Smooth muscle cell (in vitro differentiated cells): Measurements from ENCODE around the gene EPC1.

- RAMPAGE, long total RNA: no peak
Observed at GRCh38 chr10:30502229-30502758, 68.3 kb downstream of the MAP3K8 start.

DNA sequence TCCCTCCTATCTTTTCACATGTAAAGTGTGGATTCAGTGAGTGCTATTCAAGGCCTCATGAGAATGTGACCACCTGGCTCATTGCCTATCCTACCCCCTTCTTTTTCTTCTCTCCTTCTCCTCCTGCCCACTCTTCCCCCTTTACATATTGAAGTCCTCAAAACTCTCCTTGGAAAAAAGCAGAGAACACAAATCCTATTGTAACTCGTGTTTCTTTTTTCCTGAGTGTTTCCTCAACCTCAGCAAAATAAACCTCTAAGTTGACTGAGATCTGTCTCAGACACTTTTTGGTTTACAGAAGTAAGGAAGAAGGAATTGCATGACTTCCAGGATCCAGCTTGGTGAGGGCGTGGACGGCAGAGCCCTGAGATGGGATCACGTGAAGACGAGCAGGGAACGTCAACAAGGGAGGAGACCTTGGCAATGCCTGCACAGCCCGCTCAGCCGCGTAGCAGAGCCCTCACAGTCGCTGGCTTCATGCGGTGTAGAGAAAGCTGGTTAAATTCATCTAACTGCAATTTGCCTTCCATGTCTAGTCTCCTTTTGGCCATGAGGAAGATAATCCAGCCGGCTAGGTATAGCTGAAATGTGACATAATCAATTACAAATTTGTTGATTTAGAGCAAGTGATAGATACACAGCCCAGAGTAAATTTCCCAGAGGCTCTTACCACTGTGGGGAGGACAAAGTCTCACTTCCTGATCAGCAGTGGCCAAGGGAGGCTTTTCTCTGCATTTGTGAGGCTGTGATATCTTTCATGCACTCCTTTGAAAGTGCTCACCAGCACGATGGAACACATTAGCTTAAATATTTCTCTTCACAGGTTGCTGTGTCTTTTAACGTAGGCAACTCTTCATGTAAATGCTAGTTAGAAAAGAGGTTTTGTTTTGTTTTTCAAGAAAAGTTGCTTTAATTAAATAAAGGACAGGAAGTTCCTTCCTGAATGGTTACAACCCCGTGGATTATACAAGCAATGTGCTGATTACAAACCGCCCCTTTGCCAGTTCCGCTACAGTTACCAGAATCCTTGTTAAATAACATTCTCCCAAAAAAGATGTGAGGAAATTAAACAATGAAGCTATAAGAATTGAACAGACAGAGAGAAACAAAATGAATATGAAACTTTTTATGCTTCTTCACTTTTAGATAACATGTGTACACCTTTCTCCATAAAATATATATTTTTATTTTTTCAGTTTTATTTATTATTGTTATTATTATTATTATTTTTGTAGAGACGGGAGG lies 75.5 kb downstream of the LYZL2 start:
- RAMPAGE, long total RNA: no peak

GRCh38 chr10:30606374-30606809 lies 23.2 kb downstream of the LYZL2 start:
- RAMPAGE, long total RNA: no peak

GRCh38 chr10:30973611-30974175 lies 58.0 kb downstream of the ZNF438 start:
- RAMPAGE, long total RNA: no peak

DNA sequence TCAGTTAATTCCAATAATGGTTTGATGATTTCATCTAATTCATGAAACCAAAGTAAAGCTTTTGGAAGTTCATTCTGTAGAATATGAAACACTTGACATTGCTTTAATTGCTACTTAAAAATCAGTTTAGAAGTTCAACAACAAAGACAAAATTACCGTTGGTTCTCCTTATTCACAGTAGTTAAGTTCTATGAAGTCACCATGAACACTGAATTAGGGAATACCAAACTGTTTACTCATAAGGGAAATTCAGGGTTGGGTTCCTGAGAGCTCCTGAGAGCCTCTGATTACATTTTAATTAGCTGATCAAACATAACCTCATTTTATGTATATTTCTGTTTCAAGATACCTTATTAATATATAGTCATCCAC lies 46.2 kb downstream of the ZNF438 start:
- RAMPAGE, long total RNA: no peak

- RAMPAGE, long total RNA: no peak
Observed at GRCh38 chr10:30999334-30999923, 32.2 kb downstream of the ZNF438 start.

DNA sequence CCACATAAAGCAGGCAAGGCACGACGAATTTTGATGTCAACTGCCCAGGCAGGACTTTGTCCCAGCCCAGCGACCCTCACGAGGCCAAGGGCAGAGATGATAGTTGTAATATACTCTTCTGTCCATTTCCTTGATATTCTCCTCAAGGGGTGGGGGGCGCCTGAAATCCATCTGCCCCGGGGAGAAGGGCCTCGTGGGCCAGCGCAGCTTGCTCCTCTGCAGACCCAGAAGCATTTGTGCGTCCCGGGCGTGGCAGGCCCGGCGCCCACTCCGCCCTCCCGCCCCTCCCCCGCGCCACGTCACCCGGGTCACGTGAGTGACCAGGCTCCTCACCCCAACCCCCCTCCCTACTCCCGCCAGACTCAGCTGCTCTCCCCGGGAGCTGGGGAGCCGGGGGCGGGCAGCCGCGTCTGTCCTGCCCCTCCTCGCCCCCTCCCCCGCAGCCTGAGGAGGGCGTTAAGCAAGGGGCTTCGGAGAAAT lies 101.9 kb upstream of the ZNF438 start:
- RAMPAGE, long total RNA: no peak

GRCh38 chr10:31134897-31135114 lies 103.1 kb upstream of the ZNF438 start:
- RAMPAGE, long total RNA: no peak

DNA sequence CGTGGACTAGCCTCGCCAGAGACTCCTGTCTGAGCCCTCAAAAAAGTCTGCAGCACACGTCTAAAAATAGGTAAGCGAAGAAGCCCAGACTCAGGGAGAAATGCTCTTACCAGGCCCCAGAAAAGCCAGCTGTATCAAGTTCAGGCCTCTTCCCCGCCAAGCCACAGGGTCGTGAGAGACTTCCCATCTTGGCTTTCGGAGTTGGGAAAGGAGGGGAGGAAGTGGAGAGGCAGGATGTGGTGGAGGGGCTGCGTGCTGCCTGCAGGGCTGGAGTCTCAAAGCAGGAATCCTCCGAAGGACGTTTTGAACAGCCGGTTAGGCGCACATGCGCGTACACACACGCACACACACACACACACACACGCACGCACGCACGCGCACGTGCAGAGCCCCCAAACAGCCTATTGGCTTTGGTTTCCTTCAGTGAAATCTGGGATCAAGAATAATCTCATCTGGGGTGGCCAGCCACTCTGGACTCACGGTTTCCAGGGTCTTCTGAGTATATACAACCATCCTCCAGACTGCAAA lies 114.8 kb upstream of the ZNF438 start:
- RAMPAGE, long total RNA: no peak

DNA sequence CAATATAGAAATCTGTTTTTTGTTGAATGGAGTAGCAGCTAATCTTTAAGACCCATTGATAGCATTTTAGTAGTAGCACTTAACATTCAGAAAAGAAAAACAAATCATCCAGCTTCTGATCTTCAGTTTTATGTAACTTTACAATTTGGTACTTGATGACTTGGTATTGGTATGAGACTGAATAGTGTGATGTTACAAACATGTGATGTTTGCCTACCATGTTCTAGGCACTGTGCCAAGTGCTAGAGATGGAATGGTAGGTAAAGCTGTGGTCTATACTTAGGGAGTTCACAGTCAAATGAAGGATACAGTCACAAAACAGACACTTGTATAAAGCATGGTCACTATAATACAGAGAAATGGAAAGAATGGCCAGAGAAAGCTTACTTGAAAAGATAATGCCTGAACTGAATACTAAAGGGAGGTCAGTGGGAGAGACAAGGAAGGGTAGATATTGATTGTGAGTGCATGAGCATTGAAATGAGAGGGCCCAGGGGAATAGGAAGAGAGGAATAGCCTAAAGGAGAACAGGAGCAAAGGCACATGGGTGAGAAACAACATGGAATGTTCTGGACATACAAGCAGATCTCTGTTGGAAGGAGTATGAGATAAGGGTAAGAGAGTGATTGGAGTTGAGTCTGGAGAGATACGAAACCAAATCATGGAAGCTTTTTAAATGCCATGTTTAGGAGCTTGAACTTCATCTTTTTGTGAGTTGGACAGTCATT lies 21.5 kb downstream of the ZEB1 start:
- RAMPAGE, long total RNA: no peak

GRCh38 chr10:31526621-31527286 lies 207.7 kb downstream of the ZEB1 start:
- RAMPAGE, long total RNA: no peak

- RAMPAGE, long total RNA: no peak
Observed at GRCh38 chr10:31754672-31755808, 173.6 kb downstream of the ARHGAP12 start.

- RAMPAGE, long total RNA: no peak
Observed at GRCh38 chr10:31759023-31759660, 169.5 kb downstream of the ARHGAP12 start.

- RAMPAGE, long total RNA: no peak
Observed at GRCh38 chr10:31760244-31760752, 168.3 kb downstream of the ARHGAP12 start.

DNA sequence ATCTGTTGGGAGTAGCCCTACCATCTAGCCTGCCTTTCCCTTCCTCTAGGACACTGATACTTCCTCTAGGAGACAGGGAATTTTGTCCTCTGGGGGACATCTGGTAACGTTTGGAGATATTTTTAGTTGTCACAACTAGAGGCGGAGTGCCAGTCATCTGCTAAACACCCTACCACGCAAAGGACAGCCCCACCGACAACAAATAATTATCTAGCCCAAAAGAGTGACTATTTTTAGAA lies 106.0 kb downstream of the ARHGAP12 start:
- RAMPAGE, long total RNA: no peak

- RAMPAGE, long total RNA: no peak
Observed at GRCh38 chr10:31929001-31930156, 748 bp upstream of the ARHGAP12 start.

- RAMPAGE, long total RNA: no peak
Observed at GRCh38 chr10:32035879-32036192, 20.4 kb downstream of the KIF5B start.

GRCh38 chr10:32308229-32308501 lies 38.8 kb downstream of the EPC1 start:
- RAMPAGE, long total RNA: no peak

GRCh38 chr10:32346760-32347920 lies at the start of gene EPC1:
EPC1 (minus strand) TSS chr10:32347158.
- RAMPAGE, long total RNA: start-site peak on the minus strand at chr10:32347086-32347153, 1,367 and 1,123 reads in 2 replicates

GRCh38 chr10:32367732-32368919 lies 21.2 kb upstream of the EPC1 start:
- RAMPAGE, long total RNA: no peak